H1 (cell line): ENCODE data around the gene PACSIN2.

GRCh38 chr22:42879706-42879936 lies 22.5 kb upstream of the ARFGAP3 start:
- RRBS, result no CpG with 5 or more reads among the region's 4 CpGs
CAGE:
- cytosol, long polyA plus RNA, result no peak
- long polyA plus RNA, result no peak
- nucleus, long polyA plus RNA, result no peak

GRCh38 chr22:42887272-42887910 lies 30.3 kb upstream of the ARFGAP3 start:
- RRBS, result no CpG with 5 or more reads among the region's 12 CpGs
CAGE:
- cytosol, long polyA plus RNA, result no peak
- long polyA plus RNA, result no peak
- nucleus, long polyA plus RNA, result no peak

GRCh38 chr22:42938823-42939441 lies 76.0 kb downstream of the PACSIN2 start:
- RRBS, result no CpG with 5 or more reads among the region's 6 CpGs
CAGE:
- cytosol, long polyA plus RNA, result no peak
- long polyA plus RNA, result no peak
- nucleus, long polyA plus RNA, result no peak

- RRBS, result no CpG with 5 or more reads among the region's 1 CpG
CAGE:
- cytosol, long polyA plus RNA, result no peak
- long polyA plus RNA, result no peak
- nucleus, long polyA plus RNA, result no peak
These were observed 72.1 kb downstream of the PACSIN2 start for GRCh38 chr22:42942788-42943226.

- RRBS, result no CpG with 5 or more reads among the region's 3 CpGs
CAGE:
- cytosol, long polyA plus RNA, result no peak
- long polyA plus RNA, result no peak
- nucleus, long polyA plus RNA, result no peak
These were observed 24.9 kb downstream of the PACSIN2 start for GRCh38 chr22:42990082-42990446.

- RRBS, result no CpG with 5 or more reads among the region's 13 CpGs
CAGE:
- cytosol, long polyA plus RNA, result no peak
- long polyA plus RNA, result no peak
- nucleus, long polyA plus RNA, result no peak
These were observed 19.9 kb downstream of the PACSIN2 start for GRCh38 chr22:42994822-42995680.

DNA sequence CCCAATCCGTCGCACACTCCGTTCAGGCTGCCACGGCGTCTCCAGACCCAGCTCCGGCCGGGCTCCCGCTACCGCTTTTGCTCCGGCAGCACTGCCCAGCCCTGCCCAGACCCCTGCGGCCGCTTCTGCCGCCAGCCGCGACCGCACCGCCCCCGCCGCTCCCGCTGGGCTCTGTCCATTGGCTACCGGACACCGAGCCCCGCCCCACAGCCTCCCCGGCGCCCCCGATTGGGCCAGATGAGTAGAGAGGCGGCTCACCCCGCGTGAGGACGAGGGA lies at the start of gene PACSIN2:
Gene PACSIN2, minus strand, starts transcription at position 127 of the 277 bp plus-strand sequence.
- RRBS, result 1% methylated on average over 6 of the region's 30 CpGs
CAGE:
- cytosol, long polyA plus RNA, result start-site peak on the minus strand centred at position 105 of the sequence, 26 bp wide, 598 reads
- long polyA plus RNA, result start-site peak on the minus strand centred at position 89 of the sequence, 39 bp wide, 497 and 627 reads in 2 replicates
- nucleus, long polyA plus RNA, result start-site peak on the minus strand centred at position 105 of the sequence, 26 bp wide, 595 reads

- RRBS, result no CpG with 5 or more reads among the region's 20 CpGs
CAGE:
- cytosol, long polyA plus RNA, result no peak
- long polyA plus RNA, result no peak
- nucleus, long polyA plus RNA, result no peak
These were observed 15.6 kb downstream of the MCAT start for GRCh38 chr22:43127453-43128092.

DNA sequence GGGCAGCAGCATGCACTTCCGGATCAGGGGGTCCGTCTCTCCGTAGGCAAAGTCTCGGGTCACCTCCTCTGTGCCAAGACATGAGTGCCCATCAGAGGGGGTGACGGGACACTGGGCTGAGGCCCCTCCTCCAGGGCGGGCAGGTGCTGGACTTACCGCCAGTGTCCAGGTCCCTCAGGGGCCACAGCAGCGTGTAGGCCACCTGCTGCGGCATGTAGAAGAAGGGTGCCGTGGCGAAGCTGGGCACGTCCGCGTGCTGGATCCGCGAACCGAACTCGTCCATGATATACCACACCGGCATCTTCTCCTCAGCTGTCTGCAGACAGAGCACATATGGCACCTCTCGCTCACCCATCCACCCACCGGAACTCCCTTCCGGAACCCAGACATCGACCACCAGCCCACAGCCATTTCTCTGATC lies 7.2 kb downstream of the TTLL12 start:
- RRBS, result 98% methylated on average over 5 of the region's 23 CpGs
CAGE:
- cytosol, long polyA plus RNA, result no peak
- long polyA plus RNA, result no peak
- nucleus, long polyA plus RNA, result no peak

DNA sequence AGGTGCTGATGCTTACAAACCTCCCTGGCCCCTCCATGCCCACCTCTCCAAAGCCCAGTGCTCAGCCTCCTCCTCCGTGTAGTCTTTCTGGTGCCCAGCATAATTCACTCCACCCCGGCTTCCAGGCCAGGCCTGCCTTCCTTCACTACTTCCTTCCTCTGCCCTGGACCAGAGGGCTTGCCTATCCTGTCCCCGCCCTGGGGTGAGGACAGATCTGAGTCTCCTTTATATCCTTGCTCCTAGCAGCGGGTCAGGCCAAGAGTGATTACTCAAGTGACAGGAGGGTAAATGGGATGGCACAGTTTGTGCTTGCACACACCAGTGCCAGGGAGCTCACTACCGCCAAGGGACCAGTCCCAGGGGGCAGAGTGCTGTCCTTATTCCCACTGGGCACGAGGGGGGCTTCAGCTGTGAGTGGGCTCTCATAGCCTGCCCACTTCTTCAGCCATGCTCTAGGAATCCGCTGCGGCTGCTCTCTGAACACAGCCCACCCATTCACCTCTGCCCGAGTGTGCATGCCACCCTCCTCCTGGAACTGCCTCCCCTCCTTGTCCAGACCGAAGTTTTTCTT lies 47.9 kb downstream of the SCUBE1 start:
- RRBS, result no CpG with 5 or more reads among the region's 10 CpGs
CAGE:
- cytosol, long polyA plus RNA, result no peak
- long polyA plus RNA, result no peak
- nucleus, long polyA plus RNA, result no peak

GRCh38 chr22:43726326-43726858 lies 85.7 kb downstream of the EFCAB6 start:
- RRBS, result no CpG with 5 or more reads among the region's 1 CpG
CAGE:
- cytosol, long polyA plus RNA, result no peak
- long polyA plus RNA, result no peak
- nucleus, long polyA plus RNA, result no peak

DNA sequence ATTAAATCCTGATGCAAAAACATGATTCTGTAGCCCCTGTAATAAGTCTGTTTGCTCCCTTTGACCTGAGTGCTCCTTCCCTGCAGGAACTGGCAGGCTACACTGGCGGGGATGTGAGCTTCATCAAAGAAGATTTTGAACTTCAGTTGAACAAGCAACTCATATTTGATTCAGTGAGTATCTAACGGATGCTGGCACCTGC lies 22.4 kb downstream of the SAMM50 start:
- RRBS, result no CpG with 5 or more reads among the region's 2 CpGs
CAGE:
- cytosol, long polyA plus RNA, result no peak
- long polyA plus RNA, result no peak
- nucleus, long polyA plus RNA, result no peak

DNA sequence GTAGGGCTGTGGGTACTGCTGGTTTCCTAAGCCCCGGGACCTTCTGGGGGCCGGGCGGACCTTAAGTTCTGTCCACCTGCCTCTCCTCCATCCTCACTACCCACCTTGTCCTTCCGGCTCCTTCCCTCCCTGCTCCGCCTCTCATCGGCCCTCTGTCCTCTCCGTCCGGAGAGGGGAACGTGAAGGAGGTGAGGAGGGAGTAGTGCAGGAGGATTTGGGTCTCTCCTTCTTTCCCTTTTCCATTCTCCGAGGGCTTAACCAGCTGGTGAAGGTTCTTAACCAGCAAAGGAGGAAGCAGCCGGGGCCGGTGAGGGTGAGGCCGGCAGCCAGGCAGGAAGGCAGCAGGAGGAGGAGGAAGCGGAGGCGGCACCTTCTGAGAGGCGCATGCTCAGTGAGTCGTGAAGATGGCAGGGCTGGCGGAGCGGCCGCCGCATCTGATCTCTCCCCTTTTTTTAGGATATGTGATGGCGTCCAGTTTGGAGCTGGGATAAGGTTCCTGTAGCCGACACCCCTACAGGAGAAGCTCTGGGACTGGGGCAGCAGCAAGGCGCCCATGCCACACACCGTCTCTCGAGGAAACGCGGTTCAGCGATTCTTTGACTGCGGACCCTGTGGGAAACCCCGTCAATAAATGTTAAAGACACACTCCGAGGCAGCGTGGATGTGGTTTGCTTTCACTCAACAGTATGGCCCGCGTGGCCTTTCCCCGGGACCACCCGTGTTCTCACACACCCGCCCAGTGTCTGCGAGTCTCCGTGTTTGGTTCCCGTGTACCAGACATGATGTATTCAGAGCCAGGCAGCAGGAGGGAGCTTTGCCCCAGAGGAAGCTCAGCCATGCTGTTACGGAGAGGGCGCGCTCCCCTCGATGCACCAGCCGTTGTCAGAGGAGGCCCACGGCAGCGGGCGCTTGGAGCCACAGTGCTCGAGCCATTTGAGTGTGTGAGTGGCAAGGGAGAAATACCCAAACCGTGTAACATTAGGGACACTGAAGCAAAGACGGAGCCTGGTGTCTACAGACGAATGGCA lies 27.9 kb upstream of the PARVB start:
- RRBS, result 89% methylated on average over 7 of the region's 53 CpGs
CAGE:
- cytosol, long polyA plus RNA, result no peak
- long polyA plus RNA, result no peak
- nucleus, long polyA plus RNA, result no peak

DNA sequence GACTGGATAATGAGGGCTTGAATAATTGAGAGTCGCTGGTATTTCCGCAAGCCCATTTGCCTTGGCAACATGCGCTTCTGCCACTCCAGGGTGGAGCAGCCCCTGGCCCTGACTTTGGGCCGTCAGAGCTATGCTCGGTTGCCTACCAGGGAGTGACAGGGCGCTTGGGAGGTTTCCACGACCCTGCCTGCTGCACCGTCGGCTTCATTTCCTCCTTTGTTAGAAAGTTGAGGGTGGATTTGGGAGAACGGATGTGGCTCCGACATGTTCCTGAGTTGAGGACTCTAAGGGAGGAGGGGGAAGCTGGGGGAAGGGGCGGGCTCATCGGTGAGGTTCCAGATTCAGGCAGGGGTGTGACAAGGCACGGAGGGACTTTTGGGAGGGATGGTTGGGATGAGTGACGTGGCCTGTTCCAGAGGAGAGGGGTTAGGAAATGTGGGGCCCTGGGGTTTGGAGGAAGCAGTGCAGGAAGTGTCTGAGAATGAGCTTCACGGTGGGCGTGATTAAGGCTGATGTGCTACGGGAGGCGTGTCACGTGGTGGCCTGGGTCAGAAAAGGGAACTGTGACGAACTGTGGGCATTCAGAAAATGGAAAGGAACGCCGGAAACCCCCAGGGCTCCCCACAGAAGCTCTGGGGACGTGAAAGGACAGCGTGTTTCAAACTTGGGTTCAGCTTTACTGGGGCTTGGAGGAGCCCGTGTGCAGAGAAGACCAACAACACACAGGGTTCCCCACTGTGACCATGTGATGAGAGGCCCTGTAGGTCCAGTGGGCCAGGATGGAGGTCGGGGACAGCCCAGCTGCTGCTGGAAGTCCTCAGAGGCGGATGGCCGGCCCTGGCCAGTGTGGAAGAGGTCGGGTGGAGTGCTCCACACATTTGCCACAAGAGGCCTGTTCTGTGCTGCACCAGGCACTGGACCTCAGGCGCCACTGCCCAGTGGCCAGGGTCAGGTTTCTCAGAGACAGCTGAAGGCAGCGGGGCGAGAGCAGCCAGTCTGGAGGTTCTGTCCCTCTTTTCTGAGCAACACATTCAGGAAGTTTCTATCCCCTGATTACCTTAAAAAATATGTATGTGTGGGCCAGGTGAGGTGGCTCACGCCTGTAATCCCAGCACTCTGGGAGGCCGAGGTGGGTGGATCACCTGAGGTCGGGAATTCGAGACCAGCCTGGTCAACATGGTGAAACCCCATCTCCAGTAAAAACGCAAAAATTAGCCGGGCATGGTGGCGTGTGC lies 2.9 kb downstream of the PARVB start:
- RRBS, result no CpG with 5 or more reads among the region's 40 CpGs
CAGE:
- cytosol, long polyA plus RNA, result no peak
- long polyA plus RNA, result no peak
- nucleus, long polyA plus RNA, result no peak

DNA sequence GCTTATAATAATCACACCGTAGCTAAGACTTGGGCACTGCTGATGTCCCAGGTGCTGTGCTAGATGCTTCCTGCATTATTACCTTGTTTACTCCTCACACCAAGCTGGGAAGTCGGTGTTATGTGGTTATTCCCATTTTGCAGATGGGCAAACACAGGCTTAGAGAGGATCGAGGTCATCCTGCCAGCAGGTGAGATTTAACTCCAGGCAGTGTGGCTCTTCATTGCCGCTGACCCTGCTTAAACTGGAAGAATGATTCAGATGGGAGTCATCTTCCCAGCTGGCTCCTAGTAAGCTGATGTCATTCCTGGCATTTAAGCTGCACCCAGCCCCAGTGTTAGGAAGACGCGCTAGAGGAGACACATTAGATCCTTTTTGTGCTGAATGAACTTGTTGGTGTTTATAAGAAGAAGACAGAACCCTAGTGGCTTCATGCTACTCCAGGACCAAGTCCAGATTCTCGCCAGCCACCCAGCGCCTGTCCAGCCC lies 13.4 kb downstream of the PARVB start:
- RRBS, result no CpG with 5 or more reads among the region's 8 CpGs
CAGE:
- cytosol, long polyA plus RNA, result no peak
- long polyA plus RNA, result no peak
- nucleus, long polyA plus RNA, result no peak

GRCh38 chr22:44085579-44086038 lies 61.5 kb downstream of the PARVB start:
- RRBS, result no CpG with 5 or more reads among the region's 9 CpGs
CAGE:
- cytosol, long polyA plus RNA, result no peak
- long polyA plus RNA, result no peak
- nucleus, long polyA plus RNA, result no peak

- RRBS, result no CpG with 5 or more reads among the region's 19 CpGs
CAGE:
- cytosol, long polyA plus RNA, result no peak
- long polyA plus RNA, result no peak
- nucleus, long polyA plus RNA, result no peak
These were observed 62.1 kb downstream of the PARVB start for GRCh38 chr22:44086039-44086818.

- RRBS, result no CpG with 5 or more reads among the region's 7 CpGs
CAGE:
- cytosol, long polyA plus RNA, result no peak
- long polyA plus RNA, result no peak
- nucleus, long polyA plus RNA, result no peak
These were observed 35.8 kb upstream of the PARVG start for GRCh38 chr22:44145000-44145347.

DNA sequence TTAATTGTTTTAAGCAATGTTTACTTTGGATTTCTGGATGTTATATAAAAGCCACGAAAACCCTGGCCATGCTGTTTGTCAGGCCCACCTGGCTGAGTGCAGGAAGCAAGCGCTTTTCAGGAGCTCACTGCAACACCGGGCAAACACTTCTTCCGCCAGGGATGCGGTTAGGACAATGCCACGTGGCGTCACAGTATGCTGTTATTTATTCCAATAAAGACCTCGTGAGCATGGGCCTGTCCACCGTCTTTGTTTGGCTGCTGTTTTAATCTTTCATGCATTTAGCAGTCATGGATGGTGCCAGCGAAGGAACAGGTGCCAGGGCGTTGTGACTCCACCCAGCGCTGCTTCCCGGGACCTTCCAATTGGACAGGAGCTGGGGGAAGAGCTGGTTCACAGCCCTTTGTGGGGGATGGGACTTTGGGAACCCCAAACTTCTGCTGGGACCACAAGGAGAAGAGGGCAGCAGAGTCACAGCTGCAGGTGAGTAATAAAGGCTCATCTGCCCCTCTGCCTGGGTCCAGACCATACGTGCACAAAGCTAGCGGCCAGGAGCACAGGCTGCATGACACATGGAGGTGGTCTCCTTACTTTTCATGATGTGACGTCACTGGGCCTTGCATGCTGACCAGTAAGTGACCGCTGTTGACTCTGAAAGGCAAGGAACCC lies 7.9 kb upstream of the PARVG start:
- RRBS, result no CpG with 5 or more reads among the region's 17 CpGs
CAGE:
- cytosol, long polyA plus RNA, result no peak
- long polyA plus RNA, result no peak
- nucleus, long polyA plus RNA, result no peak

DNA sequence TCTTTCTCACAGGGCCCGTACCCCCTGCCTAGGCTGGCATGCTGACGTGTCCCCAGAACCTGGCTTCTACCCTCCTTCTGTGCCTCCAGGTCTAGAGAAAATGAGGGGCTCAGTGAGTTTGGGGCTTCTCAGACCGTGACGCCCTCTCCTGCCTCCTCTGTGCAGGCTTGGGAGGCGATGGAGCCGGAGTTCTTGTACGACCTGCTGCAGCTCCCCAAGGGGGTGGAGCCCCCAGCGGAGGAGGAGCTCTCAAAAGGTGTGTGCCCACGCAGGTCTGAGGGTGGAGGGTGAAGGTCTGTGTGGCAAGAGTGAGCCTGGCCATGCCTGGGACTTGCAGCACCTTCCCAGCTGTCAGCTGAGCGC lies 2.4 kb downstream of the PARVG start:
- RRBS, result no CpG with 5 or more reads among the region's 10 CpGs
CAGE:
- cytosol, long polyA plus RNA, result no peak
- long polyA plus RNA, result no peak
- nucleus, long polyA plus RNA, result no peak